UCH-1 (cell line): ENCODE measurements around the genes VAMP2 and ODF4.

DNA sequence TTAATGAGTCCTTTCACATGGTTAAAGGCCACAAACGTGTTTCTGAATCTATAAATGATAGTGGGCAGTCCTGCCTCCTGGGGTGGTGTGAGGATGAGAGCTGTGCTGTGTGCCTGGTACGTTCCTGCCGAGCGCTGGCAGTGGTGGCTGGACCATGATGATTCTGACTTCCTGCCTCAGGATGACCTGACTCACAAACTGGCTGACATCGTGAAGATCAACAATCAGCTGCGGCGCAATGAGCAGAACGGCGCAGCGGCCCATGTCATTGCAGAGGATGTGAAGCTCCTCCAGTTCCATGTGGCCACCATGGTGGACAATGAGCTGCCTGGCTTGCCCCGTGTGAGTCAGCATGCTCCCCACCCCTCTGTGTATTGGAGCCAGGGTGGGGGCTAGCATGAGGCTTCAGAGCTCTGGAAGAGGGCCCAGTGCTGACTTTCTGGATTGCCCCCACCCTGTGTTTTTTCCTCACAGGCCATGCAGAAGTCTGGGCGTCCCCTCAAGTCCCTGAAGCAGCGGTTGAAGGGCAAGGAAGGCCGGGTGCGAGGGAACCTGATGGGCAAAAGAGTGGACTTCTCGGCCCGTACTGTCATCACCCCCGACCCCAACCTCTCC lies 16.0 kb downstream of the SLC35G6 start:
- RRBS = no CpG with 5 or more reads among the region's 18 CpGs

DNA sequence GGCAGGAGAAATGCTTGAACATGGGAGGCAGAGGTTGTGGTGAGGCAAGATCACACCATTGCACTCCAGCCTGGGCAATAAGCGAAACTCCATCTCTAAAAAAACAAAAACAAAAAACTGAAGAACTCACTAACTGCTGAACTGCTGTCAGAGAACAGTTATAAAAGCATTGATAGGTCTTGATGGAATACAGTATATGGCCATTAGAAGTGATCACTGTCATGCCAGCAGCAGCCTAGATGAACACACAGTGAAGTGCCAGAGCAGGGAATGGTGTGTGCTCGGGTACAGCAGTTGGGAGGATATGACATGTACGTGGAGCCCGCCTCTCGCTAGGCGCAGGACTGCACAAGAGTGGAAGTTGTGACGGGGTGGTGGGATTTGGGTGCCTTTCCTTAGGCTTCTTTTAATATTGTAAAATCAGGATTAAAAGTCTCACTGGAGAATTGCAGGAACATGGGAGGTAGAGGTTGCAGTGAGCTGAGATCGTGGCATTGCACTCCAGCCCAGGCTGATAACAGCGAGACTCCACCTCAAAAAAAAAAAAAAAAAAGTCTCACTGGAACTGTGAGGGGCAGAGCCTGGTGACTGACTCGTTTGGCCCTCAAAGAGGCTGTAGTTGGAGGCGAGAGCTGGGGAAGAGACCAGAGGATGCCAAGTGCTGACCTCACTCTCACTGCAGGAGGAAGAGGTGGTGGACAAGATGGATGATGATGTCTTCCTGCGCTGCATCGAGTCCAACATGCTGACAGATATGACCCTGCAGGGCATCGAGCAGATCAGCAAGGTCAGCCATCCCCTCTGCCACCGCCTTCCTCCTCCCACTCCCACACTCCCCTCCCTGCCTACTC lies 29.5 kb downstream of the SLC35G6 start:
- RRBS = no CpG with 5 or more reads among the region's 15 CpGs

GRCh38 chr17:7548383-7548745 lies 494 bp upstream of the TNFSF12 start:
- RRBS = 65% methylated on average over 3 of the region's 8 CpGs

DNA sequence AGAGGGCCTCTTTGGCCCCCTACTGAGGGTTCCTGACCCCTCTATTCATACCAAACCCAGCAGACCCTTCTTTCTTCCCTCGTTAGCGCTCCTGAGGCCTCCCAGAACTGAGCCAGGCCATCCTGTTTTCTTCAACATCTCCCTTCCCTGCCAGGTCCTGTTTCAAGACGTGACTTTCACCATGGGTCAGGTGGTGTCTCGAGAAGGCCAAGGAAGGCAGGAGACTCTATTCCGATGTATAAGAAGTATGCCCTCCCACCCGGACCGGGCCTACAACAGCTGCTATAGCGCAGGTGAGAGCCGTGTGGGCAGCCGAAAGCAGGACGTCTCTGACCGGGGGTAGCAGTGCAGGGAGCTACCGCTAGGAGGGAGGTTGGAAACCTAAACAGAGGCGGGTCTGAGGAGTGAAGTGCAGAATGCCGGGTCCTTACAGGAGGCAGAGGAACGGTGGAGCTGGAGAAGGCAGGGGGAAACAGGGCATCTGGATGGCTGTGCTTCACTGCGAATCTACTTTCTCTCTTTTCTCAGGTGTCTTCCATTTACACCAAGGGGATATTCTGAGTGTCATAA lies 1.4 kb upstream of the SENP3 start:
- RRBS = 13% methylated on average over 9 of the region's 17 CpGs

DNA sequence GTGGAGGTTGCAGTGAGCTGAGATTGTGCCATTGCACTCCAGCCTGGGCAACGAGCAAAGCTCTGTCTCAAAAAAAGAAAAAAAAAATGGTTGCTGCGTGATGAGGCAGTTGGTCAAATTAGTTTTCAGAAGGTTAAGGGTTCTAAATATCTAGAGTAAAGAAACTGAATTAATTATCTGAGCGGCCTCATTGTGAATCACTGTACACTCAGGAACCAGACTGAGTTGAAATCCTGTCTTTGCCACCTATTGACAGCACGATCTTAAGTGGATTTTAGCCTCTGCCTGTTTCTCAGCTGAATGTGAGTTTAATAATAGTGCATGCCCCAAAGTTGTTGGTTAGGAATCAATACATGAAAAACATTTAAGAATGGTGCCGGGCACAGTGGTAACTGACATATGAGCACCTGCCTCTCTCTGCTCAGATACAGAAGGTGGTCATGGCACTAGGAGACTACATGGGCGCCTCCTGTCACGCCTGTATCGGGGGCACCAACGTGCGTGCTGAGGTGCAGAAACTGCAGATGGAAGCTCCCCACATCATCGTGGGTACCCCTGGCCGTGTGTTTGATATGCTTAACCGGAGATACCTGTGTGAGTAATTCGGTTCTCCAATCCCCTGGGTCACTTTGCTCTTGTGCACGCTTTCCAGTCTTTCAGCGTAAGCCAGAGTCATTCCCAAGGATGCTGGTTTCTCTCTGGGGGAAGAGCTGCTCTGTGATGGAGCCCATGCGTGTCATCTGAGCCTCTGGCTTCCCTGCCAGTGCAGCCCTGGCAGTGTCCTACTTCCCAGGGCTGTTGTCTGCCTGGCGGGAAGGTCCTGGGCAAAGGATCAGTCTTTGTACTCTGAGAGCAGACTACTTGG lies 3.1 kb upstream of the CD68 start:
- RRBS = no CpG with 5 or more reads among the region's 18 CpGs

DNA sequence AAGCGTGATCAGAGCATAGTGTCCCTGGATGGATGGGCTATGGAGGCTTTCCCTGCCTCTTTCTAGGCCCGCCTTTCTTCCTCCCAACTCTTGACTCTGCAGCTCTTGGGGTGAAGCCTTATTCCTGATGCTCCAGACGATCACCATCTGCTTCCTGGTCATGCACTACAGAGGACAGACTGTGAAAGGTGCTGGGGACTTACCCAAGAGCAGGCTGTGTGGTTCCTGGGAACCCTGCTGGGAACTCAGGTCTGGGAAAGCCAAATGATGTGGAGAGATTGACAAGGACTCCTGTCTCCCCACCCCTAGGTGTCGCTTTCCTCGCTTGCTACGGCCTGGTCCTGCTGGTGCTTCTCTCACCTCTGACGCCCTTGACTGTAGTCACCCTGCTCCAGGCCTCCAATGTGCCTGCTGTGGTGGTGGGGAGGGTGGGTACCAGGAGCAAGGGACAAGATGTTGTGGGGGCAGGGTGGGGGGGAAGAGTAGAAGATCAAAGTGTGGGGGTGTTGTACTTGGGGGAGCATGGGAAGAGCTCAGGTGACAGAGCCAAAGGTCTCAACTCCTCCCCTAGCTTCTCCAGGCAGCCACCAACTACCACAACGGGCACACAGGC lies 3.0 kb downstream of the MPDU1 start:
- RRBS = no CpG with 5 or more reads among the region's 8 CpGs

- RRBS = 4% methylated on average over 9 of the region's 45 CpGs
These were observed 543 bp downstream of the SOX15 start for GRCh38 chr17:7589280-7589822.

DNA sequence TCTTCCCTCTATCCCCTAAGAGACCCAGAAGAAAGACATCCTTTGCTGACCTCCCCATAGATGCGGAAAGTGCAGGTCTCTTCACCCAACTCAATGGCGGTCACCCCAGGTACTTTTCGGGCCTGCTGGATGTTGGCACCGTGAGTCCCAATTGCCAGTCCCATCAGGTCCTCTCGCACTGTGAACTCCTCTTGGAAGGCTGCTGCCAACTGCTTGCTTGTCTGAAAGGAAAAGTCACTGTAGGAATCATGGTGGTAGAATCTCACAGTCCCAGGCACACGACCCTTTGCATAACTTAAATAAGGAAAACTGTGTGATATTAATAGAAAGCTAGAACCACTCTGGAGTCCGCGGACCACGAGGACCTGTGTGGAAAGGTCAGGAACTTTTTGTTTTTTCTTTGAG lies 5.9 kb upstream of the SOX15 start:
- RRBS = no CpG with 5 or more reads among the region's 9 CpGs

- RRBS = no CpG with 5 or more reads among the region's 8 CpGs
These were observed 23.4 kb downstream of the CNTROB start for GRCh38 chr17:7955476-7955811.

DNA sequence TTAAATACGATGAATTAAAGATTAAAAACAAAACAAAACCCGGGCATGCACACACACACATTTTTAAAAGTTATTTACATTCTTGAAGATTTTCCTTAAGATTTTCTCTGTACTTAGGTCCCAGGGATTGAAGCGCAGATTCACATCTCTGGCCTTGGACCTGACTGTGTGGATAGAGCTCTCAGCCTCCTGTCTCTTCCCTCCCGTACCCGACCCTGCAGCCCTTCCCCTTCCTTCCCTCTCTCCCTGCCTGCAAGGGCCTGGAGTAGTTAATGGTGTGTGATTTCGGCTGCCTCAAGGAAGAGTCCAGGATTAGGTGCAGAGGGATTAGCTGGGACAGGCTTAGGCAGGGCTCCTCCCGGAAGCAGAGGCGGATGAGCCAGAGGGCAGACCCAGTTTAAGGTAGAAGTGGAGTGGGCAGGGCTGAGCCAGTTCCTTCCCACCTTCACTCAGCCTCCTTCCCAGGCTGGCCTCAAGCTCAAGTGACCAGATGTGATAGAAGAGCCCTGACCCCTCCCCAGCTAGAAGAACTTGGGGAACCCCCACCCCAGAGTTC lies 16.7 kb downstream of the GUCY2D start:
- RRBS = 63% methylated on average over 2 of the region's 8 CpGs

- RRBS = no CpG with 5 or more reads among the region's 7 CpGs
These were observed 18.6 kb downstream of the ALOX12B start for GRCh38 chr17:8068853-8069391.

- RRBS = no CpG with 5 or more reads among the region's 15 CpGs
These were observed 17.9 kb downstream of the ALOX12B start for GRCh38 chr17:8069392-8070270.

GRCh38 chr17:8140327-8140762 lies 11.9 kb downstream of the PER1 start:
- RRBS = no CpG with 5 or more reads among the region's 6 CpGs

GRCh38 chr17:8161168-8161940 lies 1.4 kb downstream of the VAMP2 start:
- RRBS = no CpG with 5 or more reads among the region's 13 CpGs

- RRBS = 2% methylated on average over 21 of the region's 72 CpGs
These were observed at the start of gene VAMP2 for GRCh38 chr17:8162880-8163958. Gene VAMP2, minus strand, starts transcription at chr17:8162948.

DNA sequence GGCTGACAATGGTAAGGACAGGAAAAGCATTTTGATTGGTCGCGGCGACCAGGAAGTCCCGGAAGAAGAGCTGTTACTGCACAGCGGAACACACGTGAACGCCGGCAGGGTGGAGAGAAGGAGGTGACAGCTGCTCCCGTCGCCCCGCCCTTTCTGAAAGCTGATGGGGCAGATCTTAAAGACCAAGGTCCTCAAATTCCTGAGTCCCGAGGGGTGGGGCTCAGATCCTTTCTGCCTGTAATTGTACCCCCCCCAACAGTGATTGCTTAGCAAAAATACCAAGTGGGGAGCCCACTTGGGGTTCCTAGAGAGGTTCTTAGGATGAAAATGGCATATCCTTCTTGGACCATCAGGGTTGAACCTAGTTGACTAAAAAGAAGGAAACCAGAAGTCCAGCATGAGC lies 263 bp upstream of the BORCS6 start:
- RRBS = 7% methylated on average over 3 of the region's 12 CpGs

DNA sequence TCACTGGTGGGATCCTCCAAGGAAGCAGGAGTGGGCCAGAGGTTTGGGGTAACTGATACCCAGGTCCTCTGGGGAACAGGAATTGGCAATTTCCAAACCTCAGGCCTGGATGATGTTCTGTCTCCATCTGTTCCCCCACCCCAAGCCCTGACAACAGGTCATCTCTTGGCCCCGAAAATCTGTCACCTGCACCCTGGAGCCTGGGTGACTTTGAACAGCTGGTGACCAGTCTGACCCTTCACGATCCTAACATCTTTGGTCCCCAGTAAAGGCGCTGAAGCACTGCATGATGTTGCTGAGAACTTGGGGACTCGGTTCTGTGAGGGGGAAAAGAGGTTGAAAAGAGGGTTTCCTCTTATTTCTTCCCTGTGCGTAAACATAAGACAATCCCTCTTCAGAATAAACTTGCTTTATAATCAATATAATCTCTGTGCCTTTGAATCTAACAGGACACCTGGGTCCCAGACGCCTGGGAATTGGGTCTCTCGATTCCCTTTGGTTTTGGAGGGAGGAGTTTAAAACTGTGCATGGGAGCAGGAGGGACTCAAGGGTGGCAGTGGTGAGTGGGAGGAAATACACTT lies 1.3 kb downstream of the RANGRF start:
- RRBS = no CpG with 5 or more reads among the region's 7 CpGs

- RRBS = no CpG with 5 or more reads among the region's 2 CpGs
These were observed at the start of gene ODF4 for GRCh38 chr17:8339648-8339981. Gene ODF4, plus strand, starts transcription at chr17:8339840.

DNA sequence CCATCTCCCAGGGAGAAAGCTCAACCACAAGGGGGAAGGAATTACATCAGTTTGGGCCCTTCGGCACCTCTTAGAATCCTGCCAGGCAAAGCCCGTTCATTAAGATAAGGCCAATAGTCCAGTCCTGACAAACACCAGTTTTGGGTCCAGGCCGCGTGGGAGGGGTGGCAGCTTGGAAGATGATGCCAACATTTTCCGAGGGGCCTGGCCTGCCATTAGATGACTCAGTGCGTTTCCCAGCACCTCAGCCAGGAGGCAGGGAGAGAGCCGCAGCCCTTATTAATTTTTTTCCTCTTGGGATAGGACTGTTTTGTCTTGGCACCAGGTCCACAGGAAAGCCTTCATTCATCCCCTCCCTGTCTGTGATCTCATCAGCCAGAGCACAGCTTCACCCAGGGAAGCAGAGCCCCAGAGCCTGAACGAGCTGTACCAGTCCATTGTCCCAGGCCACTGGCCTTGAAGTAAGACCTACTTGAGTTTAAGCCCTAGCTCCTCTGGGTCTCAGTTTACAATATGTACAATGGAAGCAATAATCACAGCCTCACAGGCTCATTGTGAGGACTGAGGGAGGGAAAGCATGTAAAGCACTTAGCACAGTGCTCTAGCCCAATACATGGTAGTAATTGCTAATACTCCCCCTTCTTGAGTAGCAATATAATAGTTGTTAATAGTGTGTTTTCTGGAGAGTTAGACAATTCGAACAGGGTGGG lies 4.6 kb upstream of the NDEL1 start:
- RRBS = no CpG with 5 or more reads among the region's 9 CpGs

GRCh38 chr17:8473431-8474418 lies 38.0 kb downstream of the NDEL1 start:
- RRBS = no CpG with 5 or more reads among the region's 17 CpGs